Hematopoietic multipotent progenitor cell (in vitro differentiated cells): ENCODE measurements around the gene JMJD1C.

- CAGE, long polyA plus RNA = no peak
Measured at GRCh38 chr10:61845077-61845577, 56.4 kb upstream of the ARID5B start.

DNA sequence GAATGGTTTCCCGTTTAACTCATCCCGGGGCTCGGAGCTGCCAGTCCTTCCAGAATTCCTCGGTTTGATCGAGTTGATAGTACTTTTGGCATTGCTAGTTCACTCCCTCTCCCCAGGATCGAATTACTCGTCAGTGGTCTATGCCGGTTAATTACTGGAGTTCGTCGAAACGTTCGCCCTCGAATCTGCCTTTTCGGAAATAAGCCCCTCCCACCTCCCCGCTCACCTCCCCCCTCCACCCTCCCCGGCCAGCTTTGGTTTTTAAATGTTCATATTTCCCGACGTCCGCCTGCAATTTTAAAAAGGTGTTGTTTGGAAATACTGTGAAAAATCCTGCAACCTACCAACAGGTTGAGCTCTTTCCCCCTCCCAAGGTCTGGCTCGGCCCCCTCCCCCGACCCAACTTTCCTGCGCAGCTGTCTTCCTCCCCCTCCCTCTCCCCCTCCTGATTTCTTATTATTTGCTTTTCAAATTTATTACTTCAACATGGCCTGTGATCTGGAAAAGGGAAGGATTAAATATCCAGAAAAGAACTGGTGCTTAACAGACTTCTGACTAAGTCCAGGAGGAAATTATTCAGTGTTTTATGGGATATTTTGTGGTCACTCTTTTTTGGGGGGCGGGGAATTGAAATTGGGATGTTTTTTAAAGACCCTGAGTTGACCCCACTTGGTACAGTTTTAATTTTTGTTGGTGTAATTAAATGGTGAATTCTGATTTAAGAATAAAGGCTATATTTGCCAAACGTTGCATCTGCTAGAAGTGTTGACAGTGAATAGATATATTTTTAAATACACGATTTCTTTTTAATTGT, 2.4 kb downstream of the ARID5B start:
- CAGE, long polyA plus RNA = no peak

DNA sequence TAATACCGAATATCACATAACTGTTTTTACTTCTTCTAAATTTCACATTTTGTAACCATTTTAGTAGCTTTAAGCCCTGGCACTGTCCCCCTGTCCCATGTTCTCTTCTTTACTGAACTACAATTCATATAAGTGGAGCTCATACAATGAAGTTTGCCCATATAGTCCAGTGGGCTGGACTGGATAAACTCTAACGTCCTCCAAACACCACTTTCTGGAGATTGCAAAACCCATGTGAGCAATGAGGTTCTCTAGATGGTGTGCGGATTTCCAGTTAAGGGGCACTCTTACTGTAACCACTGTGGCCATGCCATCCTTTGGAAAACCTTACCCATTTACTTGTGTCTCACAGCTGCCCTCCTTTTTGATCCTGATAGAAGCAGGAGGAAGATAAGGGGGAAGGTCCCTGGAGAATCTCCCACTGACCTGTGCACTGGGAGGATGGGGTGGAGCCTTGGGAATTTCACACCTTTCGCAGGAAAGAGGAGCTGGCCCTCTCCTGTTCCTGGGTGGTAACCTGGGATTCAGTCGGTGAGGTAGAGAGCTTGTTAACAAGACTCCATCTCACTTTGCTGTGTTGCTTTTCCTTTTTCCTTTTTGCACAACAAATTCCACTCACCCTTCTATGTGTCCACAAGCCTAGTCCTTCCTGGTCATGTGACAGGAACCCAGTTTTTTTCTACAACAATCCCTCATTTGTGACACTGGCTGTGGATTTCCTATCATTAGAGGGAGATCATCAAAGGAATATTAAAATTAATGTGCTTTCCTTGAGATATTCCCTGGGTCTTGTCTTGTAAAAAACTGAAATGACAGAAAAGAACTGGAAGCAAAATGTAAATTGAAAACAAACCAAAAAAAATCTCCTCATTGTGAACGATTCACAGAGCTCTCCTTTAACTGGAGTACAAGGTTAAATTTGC, 120.7 kb downstream of the ARID5B start:
- CAGE, long polyA plus RNA = no peak

- CAGE, long polyA plus RNA = no peak
Measured at GRCh38 chr10:62044593-62044856, 143.0 kb downstream of the ARID5B start.

GRCh38 chr10:62068313-62068951, 166.9 kb downstream of the ARID5B start:
- CAGE, long polyA plus RNA = no peak

GRCh38 chr10:62079874-62080725, 178.6 kb downstream of the ARID5B start:
- CAGE, long polyA plus RNA = no peak

DNA sequence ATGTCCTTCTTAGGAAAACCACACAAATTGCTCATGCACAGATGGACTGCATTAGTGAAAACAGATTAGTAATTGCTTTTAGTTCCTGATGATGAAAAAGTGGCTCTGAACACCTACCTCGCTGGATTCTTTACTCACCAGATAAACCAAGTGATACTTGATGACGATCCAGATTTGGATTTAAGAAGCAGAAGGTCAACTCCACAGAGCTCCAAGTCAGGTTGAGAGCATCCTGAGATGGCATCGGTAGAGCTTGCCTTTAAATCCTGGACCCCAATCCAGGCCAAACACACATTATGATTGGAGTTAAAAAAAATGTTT, 59.2 kb downstream of the ZNF365 start:
- CAGE, long polyA plus RNA = no peak

GRCh38 chr10:63171293-63172011, 38.3 kb downstream of the NRBF2 start:
- CAGE, long polyA plus RNA = no peak

DNA sequence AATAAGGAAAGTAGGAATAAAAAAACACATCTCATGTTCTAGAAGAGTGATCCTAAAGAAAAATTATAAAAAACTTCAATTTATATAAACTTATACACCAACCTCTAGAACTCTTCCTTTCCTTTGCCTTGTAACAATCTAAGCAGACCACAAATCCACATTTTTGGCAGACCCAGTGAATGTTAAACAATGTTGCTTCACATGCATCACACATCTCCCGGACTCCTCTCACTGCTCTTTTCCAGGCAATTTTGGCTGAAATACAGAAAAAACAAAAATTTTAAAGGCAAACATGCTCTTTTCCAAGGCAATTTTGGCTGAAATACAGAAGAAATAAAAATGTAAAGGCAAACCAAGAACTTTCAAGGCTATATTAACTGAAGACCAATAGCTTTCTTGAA, 64.2 kb downstream of the NRBF2 start:
- CAGE, long polyA plus RNA = no peak

- CAGE, long polyA plus RNA = no peak
Measured at GRCh38 chr10:63223945-63224710, 91.0 kb downstream of the NRBF2 start.

- CAGE, long polyA plus RNA = no peak
Measured at GRCh38 chr10:63256072-63256320, 122.9 kb downstream of the NRBF2 start.

- CAGE, long polyA plus RNA = no peak
Measured at GRCh38 chr10:63264295-63264936, 131.3 kb downstream of the NRBF2 start.

GRCh38 chr10:63267066-63268204, 134.3 kb downstream of the NRBF2 start:
- CAGE, long polyA plus RNA = no peak

GRCh38 chr10:63437398-63438197, 28.2 kb downstream of the JMJD1C start:
- CAGE, long polyA plus RNA = no peak

DNA sequence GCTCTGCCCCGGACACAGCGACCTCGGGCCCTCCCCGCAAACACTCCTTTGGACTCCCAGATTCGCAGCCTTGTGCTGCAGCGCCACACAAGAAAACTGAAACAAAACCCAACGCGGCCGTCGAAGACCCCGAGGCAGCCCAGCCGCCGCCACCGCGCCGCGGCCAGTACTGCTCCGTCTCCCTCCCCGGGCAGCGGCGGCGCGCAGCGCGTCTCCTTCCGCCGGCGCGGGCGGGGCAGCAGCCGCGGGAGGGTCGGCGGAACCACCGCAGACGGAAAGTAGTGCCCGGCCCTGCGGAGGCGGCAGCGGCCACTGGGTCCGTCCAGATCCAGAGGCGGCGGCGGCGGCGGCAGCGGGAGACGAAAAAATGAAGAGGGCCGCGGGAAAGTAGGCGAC, at the start of gene JMJD1C:
Gene JMJD1C (minus strand): TSS at position 171 of the 396 bp plus-strand sequence.
- CAGE, long polyA plus RNA = no peak

DNA sequence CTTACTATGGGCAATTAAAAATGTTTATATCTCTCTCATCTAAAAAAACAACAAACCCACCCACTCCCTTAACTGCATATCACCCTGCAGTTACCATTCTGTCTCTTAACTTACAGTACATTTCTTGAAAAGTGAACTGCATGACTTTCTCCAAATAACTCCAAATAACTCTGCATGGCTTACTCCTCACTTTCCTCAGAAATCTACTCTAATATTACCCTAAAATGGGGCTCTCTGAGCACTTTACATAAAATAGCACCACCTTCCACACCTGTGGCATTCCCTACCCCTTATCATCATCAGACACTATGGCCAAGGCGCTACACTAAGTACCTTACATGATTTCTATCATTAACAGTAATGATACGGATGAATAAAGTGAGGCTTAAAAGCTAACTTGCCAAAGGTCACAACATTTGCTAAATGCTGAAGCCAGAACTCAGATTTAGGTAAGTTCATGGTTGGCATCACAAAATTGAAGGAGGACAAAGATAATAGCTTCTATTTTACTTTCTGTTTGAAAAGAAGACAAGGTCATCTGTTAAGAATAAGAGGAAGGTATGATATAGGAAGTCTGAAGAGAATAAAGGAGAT, 20.9 kb upstream of the JMJD1C start:
- CAGE, long polyA plus RNA = no peak

DNA sequence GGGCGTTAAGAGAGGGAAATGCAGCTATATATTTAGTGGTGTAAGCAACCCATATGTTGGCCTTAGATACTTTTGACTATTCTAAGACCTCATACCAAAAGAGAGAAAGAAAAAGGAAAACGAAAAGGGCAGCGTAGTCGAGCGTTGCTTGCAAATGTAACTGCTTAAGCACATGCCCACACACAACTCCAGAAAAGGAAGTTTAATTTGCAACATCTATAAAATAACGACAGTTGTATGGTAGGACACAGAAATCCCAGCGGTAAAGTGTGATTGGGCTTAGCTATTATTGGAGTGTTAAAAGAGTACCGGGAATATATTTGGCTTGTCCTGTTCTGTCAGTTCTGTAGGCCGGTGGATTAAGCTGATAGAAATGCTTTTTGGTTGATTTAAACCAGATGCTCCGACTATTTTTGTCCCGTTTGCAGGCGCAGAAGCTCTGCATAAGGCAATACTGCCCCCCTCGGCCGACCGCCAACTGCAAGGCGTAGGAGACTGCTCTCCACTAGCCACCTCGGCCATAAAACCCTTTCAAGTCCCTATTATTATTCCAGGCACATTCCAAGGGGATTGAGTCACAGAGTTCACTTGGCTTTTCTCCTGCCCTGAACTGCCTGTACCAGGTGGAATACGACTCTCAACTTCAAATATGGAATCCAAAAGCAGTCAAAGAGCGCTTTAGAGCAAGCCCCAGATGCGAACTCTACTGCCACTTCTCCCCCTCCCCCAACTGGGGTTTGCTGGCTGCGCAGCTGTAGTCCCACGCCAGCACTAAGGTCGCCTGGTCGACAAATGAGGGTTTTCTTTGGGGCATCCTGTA, 108.1 kb downstream of the REEP3 start:
- CAGE, long polyA plus RNA = no peak

DNA sequence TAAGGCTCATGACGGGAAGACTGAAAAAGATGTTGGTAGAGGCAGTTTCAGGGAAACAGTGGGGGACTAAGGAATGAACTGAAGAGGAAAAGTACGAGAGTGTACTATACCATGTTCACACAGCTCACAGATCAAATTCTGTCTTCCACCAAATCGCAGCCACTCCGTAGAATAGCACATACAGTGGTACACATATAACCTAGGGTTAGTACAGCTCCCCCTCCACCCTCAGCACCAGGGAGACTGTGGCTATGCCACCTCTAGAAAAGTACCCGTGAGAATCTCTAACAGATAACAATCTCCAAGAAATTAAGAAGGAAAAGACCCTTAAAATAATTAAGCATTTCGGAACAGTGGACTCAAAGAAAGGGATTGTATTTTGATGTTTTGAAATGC, 344.8 kb downstream of the REEP3 start:
- CAGE, long polyA plus RNA = no peak

- CAGE, long polyA plus RNA = no peak
Measured at GRCh38 chr10:64041009-64041613, 519.9 kb downstream of the REEP3 start.

DNA sequence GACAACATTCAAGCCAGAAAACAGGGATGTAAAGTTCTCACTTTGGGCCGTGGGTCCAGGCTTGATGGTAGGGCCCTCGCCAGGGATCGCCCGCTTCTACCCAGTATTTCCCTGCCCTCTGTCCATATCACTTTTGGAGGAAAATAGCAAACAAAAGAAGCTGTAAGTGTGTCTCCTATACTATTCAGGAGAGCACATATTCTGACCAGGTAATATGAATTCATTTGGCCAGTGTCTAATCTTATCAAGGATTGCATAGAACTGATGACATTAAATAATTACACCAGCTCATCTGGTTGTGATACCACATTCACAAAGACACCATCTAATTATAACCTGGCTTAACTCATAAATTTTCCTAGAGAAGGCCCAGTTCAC, 704.9 kb upstream of the LRRTM3 start:
- CAGE, long polyA plus RNA = no peak